Calu3 (cell line): ENCODE data around the gene RFX2.

DNA sequence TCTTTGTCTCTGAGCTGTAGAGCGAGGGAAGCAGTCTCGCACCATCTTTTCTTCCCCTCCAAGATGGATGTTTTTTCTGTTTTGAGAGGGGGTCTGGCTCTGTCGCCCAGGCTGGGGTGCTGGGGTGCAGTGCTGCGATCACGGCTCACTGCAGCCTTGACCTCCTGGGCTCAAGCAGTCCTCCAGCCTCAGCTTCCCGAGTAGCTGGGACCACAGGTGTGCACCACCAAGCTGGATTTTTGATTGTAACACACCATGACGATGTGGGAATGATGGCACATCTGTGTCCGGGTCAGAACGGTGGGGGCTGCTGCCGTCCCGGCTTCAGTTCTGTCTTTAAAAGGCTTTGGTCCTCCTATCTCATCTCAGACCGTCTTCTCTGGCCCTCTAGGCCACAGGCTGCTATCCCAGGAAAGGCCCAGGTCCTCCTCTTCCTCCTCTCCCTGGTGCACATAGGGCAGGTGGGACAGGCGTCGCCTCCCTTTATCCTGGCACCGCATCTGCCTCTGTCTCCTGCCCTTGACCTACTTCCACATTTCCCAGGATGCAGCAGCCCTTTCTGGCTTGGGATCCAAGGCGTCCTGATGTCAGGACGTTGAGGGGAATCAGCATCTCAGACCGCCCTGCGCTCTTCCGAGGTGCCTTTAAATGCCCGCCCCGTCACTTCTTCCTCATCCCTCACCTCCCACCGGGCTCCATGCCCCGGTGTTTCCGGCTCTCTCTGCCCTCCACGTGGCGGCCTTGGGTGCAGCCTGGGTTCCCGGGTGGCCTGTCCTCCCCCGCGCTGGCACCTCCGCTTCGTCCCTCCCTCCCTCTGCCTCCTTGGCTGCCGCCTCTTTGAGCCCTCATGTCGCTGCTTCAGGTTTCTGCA is 66.1 kb downstream of the KDM4B start:
- PRO-cap: no peak

DNA sequence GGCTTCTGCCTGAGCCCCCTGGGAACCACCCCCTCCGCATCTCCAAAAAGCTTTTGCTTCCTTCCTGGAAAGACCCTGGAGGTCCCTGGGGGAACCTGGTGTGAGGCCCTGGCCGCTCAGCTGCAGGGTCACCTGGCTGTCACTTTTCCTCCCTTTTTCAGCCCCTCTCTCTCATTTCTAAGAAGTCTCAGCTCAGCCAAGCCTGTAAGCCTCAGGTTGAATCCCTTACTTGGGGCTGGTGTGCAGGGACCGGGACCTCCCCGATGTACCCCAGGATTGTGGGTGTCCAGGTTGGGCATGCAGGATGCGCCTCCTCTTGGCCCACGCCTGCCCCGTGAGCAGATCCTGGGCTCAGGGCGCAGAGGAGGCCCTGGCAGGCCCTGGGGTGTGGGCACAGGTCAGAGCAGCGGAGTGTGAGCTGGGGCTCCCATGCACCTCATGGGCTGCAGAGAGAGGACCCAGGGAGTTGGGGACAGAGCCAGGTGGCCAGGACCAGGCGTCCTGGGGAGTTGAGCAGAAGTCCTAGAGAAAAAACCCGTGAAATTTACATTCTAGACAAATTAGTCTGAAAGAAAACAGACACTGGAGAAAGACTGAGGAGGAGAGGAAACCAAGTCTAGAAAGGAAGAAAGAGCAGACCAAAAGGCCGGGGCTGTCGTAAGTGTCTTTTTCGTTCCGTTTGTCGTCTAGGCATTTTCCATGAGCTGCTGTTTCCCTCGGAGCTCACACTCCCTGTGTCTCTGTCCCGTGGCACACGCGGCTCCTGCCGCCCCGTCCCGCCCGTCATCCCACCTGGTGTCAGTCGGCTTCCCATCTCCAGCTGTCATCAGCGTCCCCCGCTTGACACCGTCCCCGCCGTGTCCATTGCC is 149.9 kb downstream of the KDM4B start:
- PRO-cap: no peak

GRCh38 chr19:5126781-5127198 is 157.9 kb downstream of the KDM4B start:
- PRO-cap: no peak

GRCh38 chr19:5130992-5131373 is 162.1 kb downstream of the KDM4B start:
- PRO-cap: no peak

DNA sequence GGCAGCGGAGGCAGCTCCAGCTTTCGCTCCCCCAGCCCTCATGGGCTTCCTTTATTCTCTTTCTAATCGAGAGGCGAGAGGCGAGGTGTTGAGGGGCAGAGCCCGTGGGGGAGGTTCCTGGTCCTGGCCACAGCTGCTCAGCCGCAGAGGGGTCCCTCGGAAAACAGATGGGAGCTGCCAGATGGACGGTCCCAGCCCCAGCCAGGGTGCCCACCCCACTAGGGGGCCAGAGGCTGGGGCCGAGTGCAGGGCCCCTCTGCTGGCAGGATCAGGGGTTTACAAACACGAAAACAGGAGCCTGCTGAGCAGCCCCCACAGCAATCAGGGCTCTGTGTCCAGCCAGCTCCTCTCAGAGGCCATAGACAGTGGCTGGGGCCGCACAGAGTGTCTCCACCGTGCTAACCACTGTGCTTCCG is 182.0 kb downstream of the KDM4B start:
- PRO-cap: no peak

GRCh38 chr19:5229308-5229906 is 111.2 kb downstream of the PTPRS start:
- PRO-cap: no peak

- PRO-cap: no peak
Observed at GRCh38 chr19:5492661-5493106, 37.5 kb downstream of the ZNRF4 start.

- PRO-cap: bidirectional peak, plus-strand start at chr19:5790840, minus-strand start at chr19:5790731
Observed at GRCh38 chr19:5790025-5791081, 610 bp downstream of the DUS3L start.

DNA sequence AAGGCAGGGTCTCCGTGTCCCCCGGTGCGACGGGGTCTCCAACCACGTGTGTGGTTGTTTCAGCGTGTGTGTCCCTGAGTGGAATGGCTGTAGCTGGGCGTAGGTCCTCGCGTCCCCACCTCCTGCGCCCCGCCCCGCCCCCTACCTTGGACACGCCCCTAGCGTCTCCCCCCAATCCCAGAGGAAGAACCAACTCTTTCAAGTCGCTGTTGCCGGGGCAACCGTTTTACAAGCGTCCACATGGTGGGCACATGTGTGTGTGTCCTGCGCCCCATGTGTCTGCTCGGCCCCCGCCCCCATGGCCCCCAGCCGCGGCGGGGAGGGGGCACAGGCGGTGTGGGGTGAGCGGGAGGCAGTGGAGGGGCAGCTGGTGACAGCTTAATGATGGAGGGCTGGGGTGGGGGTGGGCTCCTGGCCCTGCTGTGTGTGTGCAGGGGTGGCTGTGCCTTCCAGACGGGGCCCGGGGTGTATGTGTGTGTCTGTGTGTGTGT is 2.6 kb upstream of the NRTN start:
- PRO-cap: no peak

GRCh38 chr19:5915305-5915786 is 1.3 kb downstream of the CAPS start:
- PRO-cap: bidirectional peak, plus-strand start at chr19:5915492, minus-strand start at chr19:5915370

DNA sequence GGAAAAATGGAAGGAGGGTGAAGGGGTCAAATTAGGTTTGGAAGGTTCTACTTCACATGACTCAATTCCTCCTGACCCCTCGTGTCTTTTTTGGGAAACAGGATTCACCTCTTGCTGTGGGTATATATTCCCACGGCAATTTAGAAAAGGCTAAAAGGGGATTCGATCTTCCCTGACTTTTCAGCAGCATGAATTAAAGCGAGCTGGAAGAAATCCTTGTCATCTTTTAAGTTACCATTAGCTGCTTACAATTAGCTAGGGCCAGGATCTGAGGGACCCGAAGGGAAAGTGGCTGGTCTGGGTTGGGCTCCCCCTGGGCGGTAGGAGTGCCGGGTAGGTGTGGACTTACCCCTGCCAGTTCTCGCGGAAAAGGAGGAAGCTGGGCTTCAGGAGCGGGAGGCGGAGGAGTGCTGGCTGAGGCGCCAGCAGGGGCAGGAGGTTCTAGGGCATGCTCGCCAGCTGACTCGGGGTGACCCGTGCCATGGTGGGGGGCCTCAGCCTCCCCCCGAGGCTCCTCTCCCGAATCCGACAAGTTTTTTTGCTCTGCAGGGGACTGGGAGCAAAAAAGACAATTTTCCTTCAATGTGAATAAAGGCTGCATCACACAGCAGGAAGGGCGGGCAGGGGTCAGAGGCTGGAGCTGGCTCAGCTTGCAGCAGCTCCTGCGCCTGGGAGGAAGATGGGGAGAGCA is 26.8 kb downstream of the RANBP3 start:
- PRO-cap: no peak

DNA sequence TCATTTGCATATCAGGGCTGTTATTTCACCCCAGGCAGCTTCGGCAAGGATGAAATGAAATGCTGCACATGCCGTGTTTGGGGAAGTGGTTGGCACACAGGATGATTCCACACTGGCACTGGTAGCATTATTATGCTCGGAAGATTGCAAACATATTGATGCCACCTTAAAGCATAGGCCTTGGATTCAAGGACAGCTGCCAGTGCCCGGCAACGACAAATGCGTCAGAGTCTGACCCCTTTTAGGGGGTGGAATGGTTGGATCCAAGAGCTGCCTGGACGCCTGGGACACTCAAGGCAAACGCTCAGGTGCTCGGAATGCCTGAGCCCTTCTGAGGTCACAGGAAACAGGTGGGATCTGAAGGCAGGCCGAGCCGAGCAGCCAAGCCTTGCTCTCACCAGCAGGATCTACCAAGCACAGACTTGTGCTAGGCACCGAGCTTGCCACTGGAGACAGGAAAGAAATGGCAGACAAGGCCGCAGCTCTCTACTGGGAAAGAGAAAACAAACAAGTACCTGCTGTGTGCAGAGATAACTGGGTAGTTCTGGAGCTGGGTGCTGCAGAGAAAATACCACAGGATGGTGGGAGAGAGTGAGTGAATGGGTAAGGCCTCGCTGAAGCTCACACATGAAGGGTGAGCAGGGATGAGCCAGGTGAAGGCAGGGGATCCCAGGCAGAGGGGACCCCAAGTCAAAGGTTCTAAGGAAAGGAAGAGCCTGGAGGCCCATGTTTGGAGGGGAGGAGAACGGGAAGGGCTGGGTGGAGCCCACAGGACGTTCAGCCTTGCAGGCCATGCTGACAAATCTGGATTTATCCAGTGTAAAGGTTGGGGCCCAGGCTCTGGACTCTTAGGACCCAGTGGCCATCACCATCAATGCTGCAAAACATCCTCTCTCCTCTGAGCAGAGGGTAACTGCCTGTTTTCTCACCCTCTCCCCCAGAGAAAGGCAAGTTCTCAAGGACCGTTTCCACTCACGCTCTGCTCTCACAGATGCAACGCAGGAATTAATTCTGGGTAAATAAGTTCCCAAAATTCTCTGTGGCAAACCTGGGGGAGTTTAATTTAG is 9.2 kb downstream of the RANBP3 start:
- PRO-cap: no peak

DNA sequence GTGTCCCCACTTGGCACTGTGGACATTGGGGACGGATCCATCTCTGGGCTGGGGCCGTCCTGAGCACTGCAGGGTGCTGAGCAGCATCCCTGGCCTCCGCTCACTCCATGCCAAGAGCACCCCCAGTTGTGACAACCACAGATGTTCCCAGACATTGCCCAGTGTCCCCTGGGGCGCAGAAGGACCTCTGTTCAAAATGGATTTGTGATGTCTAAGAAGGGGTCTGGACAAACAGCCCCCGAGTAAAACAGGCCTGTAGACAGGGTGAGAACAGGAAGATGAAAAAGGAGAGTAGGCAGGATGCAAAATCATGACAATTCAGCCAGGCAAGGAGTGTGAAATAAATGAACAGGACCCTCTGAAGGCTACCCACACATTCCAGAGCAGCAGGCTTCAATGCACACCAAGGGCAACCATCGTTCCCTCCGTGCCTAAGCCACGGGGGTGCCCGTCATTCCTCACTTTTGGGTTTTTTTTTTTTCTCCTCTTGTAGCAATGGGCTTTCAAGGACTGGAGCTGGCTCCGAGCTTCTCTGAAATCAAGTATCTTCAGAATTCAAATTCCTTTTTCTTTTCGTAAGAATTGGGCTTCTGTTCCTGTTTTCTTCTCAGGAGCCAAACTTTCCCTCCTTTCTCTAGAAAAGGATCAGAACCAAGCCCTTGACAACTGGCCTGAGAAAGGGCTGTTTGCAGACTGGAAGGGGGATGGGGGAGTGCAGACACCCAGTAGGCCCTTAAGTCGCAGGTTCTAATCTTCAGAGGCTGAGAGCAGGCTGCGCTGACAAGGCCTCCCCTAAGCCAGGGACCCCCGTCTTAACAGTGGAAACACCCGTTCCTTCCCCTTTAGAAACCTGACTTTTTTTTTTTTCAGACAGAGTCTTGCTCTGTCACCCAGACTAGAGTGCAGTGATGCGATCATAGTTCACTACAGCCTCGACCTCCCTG is 51.9 kb downstream of the RFX2 start:
- PRO-cap: no peak

GRCh38 chr19:6075021-6075601 is 35.2 kb downstream of the RFX2 start:
- PRO-cap: no peak

DNA sequence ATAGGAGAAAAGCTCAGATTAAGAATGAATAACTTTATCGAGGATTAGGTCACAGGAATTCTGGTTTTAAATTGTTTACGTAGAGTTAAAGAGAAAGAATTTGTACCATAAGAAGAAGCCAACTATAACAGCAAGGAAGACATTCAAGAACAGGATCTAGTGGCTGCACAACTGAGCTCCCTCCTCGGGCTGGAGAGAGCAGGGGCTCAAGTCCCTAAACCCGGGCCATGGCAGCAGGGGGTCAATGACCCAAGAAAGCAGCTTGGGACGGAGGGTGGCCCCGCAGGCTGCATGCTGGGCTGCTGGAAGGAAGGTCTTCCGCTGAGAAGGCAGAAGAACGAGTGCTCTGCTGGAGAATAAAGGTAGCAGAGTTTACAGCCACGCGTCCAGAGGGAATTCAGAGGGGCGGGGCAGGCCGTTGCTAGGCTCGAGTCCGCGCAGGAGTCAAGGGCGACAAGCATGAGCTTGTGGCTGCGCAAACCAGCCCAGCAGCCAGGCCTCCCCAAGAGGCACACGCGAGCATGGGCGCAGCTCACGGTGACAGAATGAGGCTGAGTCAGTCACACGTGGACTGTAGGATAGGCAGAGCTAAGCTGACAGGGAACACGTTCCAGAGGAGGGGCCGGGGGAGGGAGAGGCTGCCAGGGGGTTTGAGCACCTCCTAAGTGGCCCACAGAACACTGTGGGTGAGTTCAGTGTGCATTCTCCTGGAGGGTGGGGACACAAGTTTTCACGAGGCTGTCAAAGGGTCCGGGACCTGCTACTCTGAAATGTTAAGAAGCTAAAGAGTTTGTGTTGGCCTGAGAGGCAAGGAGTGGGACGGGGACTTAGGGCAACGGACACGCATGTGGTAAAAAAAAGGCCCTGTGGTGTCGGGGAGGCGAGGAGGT is 18.0 kb downstream of the RFX2 start:
- PRO-cap: bidirectional peak, plus-strand start at position 576 of the sequence, minus-strand start at position 399 of the sequence

- PRO-cap: no peak
Observed at GRCh38 chr19:6098394-6099103, 11.8 kb downstream of the RFX2 start.

GRCh38 chr19:6107711-6108235 is 2.5 kb downstream of the RFX2 start:
- PRO-cap: no peak

DNA sequence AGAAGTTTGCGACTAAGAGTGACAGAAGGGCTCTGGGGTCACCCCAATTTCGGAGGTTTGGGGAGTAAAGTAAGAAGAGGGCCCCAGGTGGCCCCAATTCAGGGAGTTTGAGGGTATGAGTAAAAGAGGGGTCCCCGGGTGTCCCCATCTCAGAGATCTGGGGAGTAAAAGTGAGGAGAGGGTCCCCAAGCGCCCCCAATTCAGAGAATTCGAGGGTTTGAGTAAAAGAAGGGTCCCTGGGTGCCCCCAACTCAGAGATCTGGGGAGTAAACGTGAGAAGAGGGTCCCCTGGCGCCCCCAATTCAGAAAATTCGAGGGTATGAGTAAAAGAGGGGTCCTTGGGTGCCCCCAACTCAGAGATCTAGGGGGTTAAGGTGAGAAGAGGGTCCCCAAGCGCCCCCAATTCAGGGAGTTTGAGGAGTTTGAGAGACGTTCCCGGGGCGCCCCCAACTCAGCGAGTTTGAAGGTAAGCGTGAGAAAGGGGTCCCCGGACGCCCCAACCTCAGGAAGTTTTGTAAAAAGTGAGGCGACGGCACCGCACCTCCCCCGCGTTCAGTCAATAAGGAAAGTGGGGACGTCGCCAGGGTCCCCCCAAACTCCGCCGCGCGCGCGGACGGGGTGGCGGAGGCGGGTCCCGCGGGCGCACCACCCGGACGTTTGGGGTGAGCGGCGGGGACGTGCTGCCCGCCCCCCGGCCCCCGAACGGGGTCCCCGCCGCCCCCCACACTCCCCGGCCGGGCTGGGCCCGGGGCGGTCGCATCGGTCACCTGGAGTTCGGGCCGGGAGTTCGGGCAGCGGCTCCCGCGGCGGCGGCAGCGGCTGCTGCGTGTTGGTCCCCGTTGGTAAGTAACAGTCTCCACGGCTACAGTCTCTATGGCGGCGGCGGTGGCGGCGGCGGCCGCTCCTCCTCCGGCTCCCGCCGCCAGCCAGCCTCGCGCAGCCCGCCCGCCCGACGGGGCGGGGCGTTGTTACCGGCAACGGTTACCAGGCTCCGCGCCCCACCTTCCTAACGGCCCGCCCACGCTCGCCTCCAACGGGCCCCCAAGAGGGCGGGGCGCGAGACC is at the start of gene RFX2:
Gene RFX2 (minus strand): TSS at position 875 of the 1,064 bp plus-strand sequence.
- PRO-cap: bidirectional peak, plus-strand start outside the sequence, minus-strand start at position 848 of the sequence

- PRO-cap: no peak
Observed at GRCh38 chr19:6238415-6239159, 41.2 kb downstream of the MLLT1 start.

DNA sequence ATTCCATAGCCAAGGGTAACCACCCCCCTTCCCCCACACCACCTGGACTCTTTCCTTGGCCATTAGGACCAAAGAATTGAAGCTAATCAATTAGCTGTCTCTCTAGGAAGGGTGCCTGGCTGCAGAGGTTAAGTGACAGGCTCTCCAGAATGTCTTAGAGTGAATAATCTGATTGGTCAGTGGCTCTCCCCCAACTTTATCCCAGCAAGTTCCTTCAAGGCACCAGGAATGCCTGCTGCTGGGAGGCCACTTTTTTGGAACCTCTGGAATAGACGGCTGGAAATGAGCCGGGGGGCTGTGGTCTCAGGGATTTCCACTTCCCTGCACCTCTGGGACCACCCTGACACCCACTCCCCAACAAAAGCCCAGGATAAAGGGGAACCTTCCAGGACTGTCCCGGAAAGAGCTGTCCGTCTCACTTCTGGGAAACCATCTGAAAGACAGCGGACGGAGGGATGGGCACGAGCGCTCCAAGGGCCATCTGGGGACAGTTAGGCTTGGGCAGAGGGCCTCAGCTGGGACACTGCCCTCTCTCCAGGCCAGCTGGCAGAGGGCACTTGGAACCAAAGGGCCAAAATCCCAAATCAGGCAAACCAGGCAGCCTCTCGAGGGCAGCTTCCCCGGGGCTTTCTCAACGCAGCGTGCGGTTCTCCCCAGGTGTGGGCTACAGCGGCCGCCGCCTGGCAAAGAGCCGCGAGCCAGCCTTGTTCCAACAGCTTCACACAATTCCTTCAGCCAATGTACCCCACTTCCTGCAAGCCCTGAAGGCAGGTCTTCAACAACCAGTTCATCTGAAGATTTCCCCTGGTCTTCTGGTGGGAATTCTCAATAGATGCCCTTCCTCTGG is 5.2 kb downstream of the MLLT1 start:
- PRO-cap: no peak